Endodermal cell (in vitro differentiated cells): ENCODE data around the genes TMEM98 and CCL8.

DNA sequence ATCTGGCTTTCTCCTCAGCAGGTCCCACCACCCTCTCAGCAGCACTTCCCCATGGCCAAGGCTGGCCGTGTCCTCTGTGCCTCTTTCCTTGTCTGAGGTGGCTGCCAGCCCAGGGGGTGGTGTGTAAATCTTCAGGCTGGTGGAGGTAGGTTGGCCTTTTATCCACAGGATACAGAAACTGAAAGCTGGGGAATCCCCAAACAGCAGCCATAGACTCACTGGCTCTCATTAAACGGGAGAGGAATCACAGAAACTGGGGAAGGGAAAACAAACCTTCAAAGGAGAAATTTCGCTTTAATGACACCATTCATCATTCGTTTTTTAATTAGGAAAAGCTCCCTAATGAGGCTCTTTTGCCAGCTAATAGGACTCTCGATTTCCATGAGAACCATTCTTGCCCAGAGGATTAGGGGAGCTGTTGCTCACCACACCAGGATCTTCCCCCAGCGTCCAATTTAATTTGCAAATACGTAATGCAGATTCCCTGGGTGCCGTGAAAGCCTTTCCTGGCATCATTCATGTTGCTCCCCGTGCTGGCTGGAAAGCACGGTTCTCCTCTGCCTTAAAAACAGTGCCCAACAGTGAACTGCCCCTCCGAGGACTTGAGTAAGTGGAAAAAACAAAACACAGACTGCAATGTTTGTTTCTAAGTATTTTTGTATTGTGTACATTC, 17.9 kb downstream of the C17orf75 start:
- PRO-cap: no peak

DNA sequence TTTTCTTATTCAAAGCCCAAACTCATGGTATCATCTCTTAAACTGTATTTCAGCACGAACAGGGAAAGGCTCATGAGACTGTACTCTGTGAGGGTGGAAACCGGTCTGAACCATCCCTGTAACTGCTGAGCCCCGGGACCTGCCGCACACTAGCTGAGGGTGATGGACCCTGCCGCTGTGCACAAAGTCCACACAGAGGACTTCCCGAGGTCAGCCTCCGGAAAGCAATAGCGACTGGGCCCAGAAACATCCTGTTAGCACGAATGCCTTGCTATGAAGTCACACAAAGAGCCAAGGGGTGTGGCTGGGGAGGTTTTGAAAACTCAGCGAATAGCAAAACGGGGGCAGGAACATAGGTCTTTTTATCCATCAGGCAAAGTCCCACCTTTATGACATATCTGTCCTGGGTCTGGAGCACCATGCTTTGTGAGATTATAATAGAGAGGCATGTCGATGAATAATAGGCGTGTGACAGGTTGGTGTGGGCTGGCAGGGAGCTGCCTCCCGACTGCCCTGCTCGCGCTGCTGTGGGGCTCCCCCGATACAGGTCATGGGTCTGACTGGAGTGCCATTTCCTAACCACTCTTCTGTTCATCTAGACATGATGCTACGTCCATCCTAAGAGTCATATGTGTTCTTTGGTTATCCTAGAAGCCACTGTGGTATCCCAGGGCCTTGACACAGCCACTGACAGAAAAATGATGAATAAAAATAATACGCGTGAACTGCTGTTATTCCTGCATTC, 33.5 kb downstream of the CDK5R1 start:
- PRO-cap: bidirectional peak, plus-strand start at position 384 of the sequence, minus-strand start at position 265 of the sequence

DNA sequence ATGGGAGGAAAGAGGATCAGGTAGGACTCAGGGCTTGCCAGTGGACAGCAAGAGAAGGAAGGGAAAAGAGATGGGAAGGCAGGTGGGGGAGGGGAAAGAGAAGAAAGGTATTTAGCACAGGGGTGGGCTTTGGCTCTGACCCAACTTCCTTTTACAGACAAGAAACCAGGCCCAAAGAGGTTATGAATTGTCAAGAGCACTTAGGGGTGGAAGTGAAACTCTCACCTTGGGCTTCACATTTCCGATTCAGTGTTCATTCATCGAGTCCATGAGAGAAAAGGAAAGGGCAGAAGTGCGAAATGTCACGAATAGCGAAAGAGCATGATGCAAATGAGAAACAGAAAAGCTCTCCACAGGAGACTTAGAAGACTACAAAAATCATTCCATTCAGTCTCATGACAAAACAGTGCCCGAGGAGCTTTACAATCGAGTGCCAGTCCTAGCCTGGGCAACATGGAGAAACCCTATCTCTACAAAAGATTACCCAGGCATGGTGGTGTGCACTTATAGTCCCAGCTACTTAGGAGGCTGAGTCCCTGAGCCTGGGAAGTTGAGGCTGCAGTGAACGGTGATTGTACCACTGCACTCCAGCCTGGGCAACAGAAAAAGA, 36.5 kb downstream of the CDK5R1 start:
- PRO-cap: no peak

DNA sequence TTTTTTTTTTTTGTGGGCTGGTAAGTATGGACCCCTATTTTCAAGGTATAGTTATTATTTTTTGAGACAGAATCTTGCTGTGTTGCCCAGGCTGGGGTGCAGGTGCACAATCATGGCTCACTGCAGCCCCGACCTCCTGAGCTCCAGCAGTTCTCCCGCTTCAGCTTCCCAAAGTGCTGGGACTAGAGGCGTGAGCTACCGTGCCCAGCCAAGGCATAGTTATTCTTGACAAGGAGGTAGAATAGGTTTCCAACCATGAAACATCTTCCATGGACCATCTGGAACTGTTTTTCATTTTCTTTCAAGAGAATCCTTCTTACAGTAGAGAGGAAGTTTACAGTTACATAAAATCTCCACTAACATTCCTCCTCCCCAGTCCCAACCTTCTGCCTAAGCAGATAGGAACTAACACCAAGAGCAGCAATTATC, 39.8 kb downstream of the CDK5R1 start:
- PRO-cap: no peak

DNA sequence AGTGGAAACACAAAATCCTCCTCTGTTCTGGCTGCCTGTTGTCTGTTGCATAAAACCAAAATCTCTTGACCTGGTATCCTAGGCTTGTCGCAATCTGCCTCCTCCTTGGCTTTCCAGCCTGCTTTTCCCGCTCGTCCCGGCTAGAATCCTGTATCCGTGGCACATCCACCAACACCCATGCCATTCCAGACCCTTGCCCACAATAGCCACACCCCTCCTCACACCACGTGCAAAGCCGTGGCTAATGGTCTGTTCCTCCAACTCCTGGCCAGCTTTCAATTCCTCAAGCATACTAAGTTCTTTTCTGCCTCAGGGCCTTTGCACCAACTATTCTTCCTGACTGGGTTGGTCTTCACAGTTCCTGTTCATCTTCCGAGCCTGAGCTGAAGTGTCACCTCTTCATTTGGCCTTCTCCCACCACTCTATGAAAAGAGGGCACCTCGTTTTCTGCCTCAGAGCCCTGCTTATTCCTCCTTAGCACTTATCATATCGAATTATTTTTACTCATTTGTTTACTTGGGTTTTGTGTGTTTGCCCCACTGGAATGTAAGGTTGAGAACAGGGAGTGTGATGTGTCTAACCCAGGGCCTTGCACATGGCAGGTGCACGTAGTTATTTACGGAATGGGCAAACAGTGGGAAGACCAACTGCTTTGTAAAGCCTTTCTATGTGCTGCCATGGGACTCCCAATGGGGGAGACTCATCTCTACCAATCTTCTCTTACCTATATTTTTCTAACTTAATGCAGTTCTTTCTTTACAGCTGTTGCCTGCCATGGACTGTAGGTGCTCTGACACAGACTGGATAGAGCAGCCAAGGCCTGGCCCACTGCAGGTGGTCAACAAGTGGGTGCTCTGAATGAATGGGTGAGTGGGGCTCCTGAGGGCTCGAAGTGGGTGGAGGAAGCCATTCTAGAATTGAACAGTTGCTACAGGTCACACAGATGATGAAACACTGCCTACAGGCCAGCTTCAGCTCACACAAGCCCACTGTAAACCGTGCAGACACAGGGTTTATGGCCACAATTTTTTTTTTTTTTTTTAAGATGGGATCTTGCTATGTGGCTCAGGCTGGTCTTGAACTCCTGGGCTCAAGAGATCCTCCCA, 69.1 kb downstream of the CDK5R1 start:
- PRO-cap: no peak

GRCh38 chr17:32743972-32744901, 132.7 kb downstream of the MYO1D start:
- PRO-cap: no peak

DNA sequence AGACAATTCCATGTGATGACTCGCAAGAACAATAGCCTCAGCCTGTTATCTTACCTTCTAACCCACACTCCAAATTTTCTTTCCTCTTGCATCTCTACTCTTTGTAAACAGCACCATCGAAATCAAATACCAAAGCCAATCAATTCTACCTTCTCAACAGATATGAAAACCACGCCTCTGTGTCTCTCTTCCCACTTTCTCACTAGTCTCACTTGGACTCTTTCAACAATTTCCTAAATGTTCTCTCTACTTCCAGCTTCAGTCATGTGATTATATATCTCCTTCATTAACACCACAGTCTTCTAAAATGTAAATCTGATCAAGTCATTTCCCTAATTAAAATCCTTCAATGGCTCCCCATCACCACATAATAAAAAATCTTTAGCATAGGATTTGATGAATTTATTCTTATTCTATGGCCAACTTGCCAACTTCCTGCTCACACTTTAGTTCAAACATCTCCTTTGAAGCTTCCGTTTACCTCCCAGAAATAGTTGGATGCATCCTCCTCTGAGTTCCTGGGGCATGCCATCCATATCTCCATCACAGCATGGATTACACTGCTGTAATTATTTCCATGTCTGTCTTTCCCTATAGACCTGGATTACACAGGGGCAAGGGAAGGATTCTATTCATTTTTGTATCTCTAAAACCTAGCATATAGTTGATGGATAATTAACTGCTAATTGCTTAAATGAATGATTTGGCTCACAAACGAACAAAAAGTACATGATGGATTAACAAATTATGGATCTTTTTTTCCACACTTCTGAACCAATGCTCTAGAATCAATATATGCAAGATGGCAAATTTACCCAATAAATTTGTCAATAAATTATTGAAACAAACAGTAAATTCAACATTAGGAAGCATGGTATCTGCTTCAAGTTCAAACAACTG, 23.7 kb downstream of the MYO1D start:
- PRO-cap: no peak

- PRO-cap: no peak
Observed at GRCh38 chr17:32878251-32878580, 1.3 kb upstream of the MYO1D start.

DNA sequence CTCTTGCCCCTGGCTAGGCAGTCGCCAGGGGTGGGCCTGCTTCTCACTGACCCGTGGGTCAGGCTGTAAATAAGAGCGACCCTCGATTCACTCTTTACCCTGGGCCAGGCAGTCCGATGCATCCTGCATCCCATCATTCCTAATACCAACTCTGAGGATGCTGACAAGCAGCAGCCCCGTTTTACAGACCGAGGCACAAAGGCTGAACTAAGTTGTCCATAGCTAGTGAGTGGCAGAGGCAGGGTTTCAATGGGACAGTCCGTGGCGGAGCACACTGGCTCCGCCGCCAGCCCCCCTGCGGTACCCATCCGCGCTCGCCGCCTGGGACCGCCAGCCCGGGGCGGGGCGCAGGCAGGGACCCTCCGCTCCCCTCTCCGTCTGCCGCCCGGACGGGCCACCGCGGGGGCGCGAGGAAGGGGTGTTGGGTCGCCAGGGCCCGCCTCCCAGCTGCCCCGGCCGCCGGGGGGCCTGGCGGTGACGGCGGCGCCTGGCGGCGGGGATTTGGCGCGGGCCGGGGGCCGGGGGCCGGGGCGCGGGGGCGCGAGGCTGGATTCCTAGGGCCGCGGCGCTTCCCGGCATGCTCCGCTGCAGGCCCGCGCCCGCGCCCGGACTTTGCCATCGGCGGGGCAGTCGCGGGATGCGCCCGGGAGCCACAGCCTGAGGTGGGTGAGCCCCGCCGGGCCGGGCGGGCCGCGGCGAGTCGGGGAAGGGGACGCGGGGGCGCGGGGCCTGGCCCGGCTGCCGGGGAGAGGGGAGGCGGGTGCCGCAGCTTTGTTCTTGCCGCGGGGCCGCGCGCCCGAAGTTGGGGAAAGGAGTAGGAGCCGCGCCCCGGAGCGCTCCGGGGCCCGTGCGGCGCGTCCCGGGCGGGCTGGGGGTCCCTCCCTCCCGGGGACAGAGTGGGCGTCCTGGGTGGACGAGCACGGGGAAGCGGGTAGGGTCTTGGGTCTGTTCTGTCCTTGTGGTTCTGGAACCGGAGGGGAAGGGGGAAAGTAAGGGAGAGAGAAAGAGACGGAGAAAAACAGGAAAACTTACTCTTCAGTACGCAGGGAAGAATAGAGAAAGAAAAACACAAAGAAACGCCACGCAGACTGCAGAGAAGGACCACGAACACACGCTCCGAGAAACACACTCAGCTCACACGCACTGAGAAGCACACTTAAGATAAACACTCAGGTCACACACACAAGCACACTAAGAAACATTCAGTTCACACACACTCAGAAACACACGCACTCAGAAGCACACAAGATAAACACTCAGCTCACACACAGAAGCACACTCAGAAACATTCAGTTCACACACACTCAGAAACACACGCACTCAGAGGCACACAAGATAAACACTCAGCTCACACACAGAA, at the start of gene TMEM98:
TMEM98 (plus strand) TSS at position 578 of the 1,360 bp plus-strand sequence.
- PRO-cap: bidirectional peak, plus-strand start at position 333 of the sequence, minus-strand start at position 153 of the sequence; bidirectional peak, plus-strand start at position 377 of the sequence, minus-strand start at position 380 of the sequence; bidirectional peak, plus-strand start at position 629 of the sequence, minus-strand start at position 470 of the sequence; bidirectional peak, plus-strand start at position 815 of the sequence, minus-strand start at position 691 of the sequence

- PRO-cap: no peak
Observed at GRCh38 chr17:33497993-33498650, 205.0 kb upstream of the ASIC2 start.

DNA sequence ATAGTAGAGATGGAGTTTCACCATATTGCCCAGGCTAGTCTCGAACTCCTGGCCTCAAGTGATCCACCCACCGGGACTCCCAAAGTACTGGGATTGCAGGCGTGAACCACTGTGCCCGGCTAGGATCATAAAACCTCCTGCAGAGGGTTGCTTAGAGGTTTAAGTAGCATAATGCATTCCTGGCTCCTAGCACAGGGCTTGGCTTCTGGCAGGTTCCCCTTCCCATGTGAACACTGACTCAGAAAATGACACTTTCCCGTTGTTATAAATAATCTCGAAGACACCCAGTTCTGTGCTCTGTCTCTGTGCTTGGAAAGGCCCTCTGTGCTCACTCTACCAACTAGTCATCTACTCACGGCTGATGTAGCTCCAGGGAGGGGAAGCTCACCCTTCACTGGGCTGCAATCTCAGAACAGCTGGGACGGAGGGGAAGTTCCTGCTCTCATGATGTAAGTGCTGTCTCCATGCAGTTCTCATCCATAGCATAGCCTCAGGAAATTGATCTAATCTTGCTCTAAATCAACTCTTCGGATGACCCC, 230.4 kb upstream of the ASIC2 start:
- PRO-cap: no peak

DNA sequence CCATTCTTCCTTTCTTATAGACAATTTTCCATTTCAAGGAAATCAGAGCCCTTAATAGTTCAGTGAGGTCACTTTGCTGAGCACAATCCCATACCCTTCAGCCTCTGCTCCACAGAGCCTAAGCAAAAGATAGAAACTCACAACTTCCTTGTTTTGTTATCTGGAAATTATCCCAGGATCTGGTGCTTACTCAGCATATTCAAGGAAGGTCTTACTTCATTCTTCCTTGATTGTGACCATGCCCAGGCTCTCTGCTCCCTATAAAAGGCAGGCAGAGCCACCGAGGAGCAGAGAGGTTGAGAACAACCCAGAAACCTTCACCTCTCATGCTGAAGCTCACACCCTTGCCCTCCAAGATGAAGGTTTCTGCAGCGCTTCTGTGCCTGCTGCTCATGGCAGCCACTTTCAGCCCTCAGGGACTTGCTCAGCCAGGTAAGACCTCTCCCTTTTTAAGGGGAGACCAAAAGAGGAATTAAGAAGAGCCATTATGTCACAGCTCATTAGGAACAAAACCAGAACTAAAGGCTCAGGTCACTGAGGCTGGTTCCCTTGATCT, at the start of gene CCL8:
CCL8 (plus strand) TSS at position 290 of the 556 bp plus-strand sequence.
- PRO-cap: no peak

DNA sequence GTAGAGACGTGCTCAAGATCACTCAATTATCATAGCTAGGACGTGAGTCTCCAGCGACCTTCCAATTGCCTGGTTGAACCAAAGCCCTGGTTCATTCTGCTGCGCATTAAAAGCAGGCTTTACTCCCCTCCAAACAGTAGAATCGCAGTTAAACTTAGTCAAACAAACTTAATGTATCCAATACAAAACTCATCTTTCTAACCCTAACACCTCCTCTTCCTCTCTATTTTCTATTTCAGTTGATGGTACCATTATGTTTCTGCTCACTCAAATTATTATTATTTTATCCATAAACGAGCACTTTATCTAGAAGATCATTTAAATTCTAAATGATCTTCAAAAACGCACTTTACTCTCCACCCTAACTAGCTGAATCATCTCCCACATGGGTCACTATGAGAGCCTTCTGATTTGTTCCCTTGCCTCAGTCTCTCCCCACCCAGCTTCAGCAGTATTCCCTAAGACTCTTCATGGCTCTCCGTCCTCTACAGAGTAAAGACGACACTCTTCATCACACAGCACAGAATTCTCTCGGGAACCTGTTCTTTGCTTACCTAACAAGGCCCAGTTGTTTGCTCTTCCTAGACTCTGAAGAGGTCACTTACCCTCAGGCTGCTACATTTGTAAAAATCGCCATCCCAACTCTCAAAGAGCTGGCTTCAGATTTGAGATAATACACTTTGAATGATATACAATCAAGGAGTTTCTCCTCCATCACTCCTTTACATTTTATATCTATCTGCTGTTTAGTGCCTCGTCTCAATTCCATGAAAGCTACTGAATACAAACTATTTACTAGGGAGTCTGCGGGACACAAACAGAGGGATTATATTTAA, 729 bp upstream of the LIG3 start:
- PRO-cap: no peak

GRCh38 chr17:34981860-34982382, 1.6 kb downstream of the LIG3 start:
- PRO-cap: no peak

DNA sequence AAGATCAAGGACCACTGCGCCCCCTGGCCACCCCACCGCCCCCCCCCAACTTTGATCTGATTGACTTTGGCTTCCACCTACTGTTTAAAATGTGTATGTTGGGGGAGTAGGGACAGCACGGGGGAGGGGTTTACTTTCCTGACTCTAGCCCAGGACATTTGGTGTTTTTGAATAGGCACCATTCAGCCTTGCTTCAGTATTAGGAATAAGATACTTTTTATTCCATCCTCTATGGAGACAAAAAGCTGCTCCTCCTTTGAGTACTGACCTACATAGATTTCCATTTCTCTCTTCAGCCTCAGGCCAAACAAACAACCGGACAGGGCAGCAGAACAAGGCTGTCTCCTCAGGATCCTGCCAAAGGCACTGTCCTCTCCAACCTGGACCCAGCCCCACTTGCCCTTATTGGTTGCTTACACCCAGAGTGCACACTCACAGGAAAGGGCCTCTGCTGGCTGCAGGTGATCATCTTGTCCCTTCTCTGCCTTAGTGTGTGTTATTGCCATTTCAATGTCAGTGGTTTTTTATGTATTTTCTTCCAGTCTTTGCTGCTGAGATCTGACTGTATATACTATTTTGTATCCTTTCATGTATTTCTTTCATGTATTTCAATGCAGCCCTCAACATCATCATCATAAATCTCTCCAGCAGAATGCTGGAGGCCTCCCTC, 26.6 kb downstream of the LIG3 start:
- PRO-cap: no peak

GRCh38 chr17:35059898-35060459, 3.5 kb downstream of the RFFL start:
- PRO-cap: no peak

- PRO-cap: no peak
Observed at GRCh38 chr17:35087528-35088363, 24.2 kb upstream of the RFFL start.

GRCh38 chr17:35089608-35090154, 26.2 kb upstream of the RFFL start:
- PRO-cap: bidirectional peak, plus-strand start at chr17:35089965, minus-strand start at chr17:35089975

GRCh38 chr17:35374714-35374954, 1.2 kb upstream of the SLFN11 start:
- PRO-cap: no peak

DNA sequence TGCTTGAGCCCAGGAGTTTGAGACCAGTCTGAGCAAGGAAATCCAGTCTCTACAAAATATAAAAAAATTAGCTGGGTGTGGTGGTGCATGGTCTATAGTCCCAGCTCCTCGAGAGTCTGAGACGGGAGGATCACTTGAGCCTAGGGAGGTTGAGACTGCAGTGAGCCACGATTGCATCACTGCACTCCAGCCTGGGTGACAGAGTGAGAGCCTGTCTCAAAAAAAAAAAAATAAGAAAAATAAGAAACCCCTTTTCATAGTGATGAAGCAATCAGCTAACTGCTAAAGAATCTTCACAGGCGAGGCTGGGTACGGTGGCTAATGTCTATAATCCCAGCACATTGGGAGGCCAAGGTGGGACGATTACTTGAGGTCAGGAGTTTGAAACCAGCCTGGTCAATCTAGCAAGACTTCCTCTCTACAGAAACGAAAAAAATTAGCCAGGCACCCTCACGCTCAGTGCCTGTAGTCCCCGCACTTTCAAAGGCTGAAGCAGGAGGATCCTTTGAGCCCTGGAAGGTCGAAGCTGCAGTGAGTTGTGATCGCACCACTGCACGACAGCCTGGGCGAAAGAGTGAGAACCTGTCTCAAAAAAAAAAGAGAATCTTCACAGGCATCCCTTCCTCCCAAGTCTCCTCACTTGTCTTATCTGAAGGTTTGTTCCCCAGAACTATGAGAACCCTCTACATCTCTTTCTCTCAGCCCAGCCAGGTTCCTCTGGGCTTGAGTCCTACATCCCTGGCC, 715 bp downstream of the SLFN12L start:
- PRO-cap: no peak